Subcutaneous preadipocyte (primary cell): ENCODE measurements around the gene MYH8.

DNA sequence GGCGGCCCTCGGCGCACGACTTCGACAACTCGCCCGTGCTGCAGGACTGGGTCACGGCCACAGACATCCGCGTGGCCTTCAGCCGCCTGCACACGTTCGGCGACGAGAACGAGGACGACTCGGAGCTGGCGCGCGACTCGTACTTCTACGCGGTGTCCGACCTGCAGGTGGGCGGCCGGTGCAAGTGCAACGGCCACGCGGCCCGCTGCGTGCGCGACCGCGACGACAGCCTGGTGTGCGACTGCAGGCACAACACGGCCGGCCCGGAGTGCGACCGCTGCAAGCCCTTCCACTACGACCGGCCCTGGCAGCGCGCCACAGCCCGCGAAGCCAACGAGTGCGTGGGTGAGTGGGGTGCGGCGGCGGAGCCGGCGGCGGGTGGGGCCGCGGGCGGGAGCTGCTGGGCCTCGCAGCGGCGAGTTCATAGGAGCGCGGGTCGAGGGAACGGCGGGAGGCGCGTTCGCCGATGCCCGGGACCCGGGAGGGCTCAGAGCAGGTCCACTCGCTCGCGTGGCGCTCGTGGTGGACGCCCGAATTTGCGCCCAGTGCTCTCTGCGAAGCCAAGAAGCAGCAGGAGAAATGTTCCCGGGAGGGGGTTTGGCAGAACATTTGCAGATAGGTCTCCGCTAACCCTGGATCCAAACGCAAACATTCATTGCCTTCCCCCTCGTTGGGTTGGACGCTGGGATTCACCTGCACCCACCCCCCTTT, 1.9 kb downstream of the NTN1 start:
- CAGE, long polyA plus RNA, result no peak

- CAGE, long polyA plus RNA, result no peak
These were observed 94.1 kb downstream of the NTN1 start for GRCh38 chr17:9115224-9115994.

DNA sequence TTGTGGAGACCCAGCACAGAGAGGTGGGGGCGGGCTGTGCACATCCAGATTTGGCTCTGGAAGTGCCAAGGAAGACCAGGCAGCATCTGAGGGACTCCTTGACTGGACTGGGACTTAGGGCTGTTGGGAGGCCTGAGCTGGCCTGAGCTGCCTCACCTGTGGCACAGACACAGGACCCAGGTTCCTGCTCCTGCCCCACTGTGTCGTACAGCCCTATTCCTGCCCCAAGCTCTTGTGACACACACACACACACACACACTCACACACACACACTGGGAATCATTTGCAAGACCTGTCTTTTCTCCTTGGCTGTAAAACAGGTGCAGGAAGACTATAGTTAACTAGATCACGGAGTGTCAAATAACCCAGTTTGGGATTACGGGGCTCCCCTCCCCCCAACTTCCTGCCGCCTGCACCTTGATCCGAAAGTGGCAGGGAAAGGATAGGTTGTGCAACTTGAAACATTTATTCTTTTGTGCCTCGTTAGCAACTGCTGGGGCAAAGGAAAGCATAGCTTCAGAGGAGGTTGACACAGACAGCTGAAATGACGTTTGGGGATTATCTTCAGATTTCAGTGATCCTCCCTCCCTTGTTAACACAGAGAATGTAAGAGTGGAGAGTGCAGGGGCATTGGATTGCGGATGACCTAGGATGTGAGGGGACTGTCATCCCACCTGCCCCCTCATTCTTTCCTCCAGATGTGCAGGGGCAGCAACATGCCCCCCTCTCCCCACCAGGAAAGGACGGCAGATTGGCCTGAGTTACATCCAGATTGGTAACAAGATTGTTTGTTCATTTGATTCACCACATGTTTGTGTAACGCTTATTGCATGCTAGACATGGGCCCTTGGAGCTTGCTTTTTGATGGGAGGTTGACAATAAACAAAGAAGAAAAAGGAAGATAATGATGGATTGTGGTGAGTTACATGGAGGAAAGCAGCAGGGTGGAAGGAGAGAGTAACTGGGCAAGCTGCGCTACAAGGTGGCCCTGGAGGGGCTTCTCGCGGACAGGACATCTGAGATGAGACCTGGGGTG, 149.6 kb downstream of the NTN1 start:
- CAGE, long polyA plus RNA, result no peak

GRCh38 chr17:9247310-9247909, 226.1 kb downstream of the NTN1 start:
- CAGE, long polyA plus RNA, result no peak

DNA sequence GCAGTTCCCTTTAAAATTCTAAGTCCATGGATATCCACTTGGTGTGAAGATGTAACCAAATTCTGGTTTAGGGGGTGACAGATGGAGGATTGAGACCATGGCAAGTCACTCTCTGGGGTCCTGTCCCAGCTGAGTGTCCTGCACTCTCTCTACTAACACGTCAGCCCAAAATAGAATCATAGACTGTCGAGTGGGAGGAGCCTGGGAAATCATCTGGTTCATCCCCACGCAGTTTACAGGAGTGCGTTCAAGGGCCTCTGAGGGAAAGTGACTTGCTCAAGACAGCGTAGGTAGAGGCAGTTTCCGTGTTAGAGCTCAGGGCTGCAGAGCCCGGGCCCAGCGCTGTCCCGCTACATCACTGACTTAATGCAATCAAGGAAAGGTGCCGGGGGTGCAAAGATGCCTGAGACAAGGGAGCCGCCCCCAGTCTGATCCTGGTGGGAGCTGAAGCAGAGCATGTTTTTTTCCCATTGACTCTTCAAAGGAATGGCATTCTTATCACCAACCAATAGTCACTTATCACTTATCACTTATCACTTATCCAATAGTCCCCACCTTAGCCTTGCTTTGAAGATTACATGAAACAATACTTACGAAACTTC, 10.3 kb downstream of the GSG1L2 start:
- CAGE, long polyA plus RNA, result no peak

- CAGE, long polyA plus RNA, result no peak
These were observed 116.2 kb upstream of the RCVRN start for GRCh38 chr17:10021187-10021817.

- CAGE, long polyA plus RNA, result no peak
These were observed 135.5 kb upstream of the RCVRN start for GRCh38 chr17:10040555-10040987.

DNA sequence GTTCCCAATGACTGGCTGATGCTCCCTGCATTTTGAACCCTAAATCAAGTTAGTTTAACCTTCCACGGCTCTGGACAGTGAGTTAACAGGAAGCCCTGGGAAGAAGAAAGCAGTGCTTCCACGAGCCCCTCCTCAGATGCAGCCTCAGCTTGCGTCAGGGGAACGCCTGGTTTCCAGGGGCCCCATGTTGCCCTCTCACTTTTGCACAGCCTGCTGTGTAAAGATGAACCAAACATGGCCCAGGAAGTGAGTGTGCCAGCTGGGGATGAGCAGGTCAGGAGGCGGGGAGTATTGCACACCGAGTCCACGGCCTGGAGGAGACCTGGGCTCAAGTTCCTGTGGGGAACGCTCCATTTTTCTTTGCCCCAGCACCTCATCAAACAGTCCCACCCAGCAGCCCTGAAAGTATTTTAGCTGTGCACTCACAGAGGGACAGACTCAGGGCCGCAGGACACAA, 71.2 kb downstream of the GAS7 start:
- CAGE, long polyA plus RNA, result no peak

DNA sequence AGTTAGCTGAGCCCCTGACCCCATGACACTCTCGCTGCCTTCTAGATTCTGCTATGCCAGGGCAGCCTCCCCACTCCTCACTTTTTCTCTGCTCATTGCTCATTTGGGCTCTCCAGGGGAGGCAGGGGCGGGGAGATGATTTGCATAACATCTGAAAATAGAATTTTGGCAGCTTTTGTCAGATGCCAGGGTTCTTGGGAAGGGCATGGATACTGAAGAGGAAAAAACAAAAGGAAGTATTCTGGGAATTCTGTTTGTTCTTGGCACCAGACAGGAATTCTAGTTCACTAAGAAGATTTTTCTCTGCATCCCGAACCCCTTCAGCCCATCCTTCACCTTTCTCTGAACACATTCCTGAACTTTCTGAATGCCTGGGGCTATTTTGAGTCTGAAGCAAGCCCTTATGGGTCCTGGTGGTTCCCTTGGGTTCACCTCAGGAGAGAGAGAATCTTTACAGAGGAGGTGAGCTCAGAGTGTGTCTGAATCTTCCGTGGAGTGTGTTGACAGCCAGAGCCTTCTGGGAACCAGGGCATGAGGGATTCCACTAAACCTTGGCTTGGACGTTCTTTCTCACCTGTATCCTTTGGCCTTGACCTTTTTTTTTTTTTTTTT, 78.2 kb upstream of the GAS7 start:
- CAGE, long polyA plus RNA, result no peak

GRCh38 chr17:10340147-10340479, 32.7 kb downstream of the MYH13 start:
- CAGE, long polyA plus RNA, result no peak

- CAGE, long polyA plus RNA, result no peak
These were observed at the start of gene MYH8 for GRCh38 chr17:10421671-10422394. Gene MYH8, minus strand, starts transcription at chr17:10421950.

DNA sequence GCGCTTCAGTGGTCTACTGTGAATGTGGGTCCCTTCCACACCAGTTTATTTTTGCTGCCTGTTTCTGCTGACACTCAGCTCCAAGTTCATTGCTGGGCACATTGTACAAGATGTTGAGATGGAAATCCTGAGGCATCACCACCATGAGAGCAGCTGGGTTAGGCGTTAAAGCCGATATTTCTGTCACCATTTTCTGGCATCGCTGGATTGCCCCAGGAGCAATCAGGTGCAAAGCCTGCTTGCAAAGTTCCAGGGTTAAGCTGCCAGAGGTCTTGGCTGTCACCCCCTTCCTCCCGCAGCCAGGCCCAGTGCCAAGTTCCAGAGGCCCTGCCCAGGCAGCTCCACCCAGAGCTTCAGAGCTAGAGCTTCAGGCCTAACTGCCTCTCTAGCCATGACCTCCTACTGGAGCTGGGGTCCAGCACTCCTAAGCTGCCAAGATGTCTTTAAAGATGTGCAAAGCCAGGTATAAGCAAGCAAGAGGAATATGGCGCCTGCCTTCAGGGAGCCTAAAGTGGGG, 8.7 kb upstream of the TMEM238L start:
- CAGE, long polyA plus RNA, result no peak

- CAGE, long polyA plus RNA, result no peak
These were observed 583 bp downstream of the DNAH9 start for GRCh38 chr17:11598801-11599304.

GRCh38 chr17:11973969-11974723, 23.1 kb downstream of the ZNF18 start:
- CAGE, long polyA plus RNA, result no peak

DNA sequence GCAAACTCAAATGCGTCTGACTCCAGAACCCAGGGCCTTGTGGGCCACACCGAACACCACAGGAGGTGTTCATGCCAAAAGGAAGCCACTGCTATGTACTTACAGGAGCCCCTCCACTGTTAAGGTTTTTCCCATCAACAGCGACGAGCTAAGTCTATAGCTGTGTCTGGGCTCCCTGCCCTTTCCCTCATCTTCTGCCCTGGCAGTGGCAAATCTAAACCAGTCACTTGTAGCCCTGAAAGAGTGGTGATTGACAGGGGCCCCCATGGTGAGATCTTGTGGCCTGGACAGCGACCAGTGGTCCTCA, 57.6 kb upstream of the ARHGAP44 start:
- CAGE, long polyA plus RNA, result no peak

- CAGE, long polyA plus RNA, result no peak
These were observed 45.1 kb upstream of the ARHGAP44 start for GRCh38 chr17:12744128-12744764.

DNA sequence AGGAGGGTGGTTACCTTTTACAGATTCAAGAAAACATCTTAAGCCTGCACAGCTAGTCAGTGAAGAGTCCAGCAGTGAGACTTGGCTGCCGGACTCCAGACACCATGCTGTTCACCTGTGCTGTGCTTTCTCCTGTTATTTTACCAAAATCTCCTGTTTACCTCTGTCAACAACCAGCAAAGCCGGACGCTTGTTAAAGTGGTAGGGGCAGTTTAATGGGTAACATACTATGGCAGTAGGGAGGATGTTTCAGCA, 41.8 kb downstream of the ARHGAP44 start:
- CAGE, long polyA plus RNA, result no peak

- CAGE, long polyA plus RNA, result no peak
These were observed 44.6 kb upstream of the ELAC2 start for GRCh38 chr17:13062410-13062916.

- CAGE, long polyA plus RNA, result no peak
These were observed 5.2 kb downstream of the HS3ST3A1 start for GRCh38 chr17:13596528-13596845.

DNA sequence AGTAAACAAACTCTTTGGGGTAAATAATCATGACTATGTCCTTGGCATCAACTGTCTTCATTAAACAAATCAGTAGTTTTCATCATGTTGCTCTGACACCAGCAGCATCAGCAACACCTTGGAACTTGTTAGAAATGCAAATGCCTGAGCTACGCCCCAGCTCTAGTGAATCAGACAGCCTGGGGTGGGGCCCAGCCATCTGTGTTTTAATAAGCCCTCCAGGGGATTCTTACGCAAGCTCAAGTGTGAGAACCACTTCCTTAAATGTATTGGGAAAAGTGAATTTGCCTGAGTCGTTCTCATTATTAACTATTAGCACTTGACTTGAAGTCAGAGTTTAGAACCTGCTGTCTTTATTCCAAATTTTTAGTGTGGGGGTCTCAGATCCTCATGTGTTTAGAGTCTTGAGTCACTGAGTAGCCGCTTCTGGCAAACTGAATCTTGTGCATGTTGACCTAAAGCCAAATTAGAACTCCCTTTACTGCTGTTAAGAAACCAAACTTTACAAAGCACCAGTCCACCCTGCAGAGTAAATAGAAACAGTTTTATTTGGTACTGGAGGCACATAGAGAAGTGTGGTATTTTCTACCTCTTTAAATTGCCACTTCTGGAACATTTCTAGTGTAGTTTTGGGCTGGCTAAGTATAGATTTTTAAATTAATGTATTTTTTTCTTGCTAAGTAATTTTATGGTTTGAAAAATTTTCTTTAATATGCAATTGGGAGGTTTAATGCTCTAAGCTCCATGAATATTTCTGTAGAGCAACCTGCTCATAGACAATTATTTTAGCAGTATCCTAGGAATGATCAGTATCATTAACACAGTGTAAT, 137.3 kb upstream of the COX10 start:
- CAGE, long polyA plus RNA, result no peak